ENCODE results near the gene HSD3B2.

- PRO-cap = no peak
CAGE:
- cytosol, long polyA minus RNA = no peak
- cytosol, long polyA plus RNA = no peak
- long polyA plus RNA = no peak
- nucleus, long polyA minus RNA = no peak
- nucleus, long polyA plus RNA = no peak
Observed at GRCh38 chr1:116475849-116476327, 94.9 kb downstream of the CD58 start.

GRCh38 chr1:116508708-116509163 lies 62.1 kb downstream of the CD58 start:
- PRO-cap = no peak
CAGE:
- cytosol, long polyA minus RNA = no peak
- cytosol, long polyA plus RNA = no peak
- long polyA plus RNA = no peak
- nucleus, long polyA minus RNA = no peak
- nucleus, long polyA plus RNA = no peak

DNA sequence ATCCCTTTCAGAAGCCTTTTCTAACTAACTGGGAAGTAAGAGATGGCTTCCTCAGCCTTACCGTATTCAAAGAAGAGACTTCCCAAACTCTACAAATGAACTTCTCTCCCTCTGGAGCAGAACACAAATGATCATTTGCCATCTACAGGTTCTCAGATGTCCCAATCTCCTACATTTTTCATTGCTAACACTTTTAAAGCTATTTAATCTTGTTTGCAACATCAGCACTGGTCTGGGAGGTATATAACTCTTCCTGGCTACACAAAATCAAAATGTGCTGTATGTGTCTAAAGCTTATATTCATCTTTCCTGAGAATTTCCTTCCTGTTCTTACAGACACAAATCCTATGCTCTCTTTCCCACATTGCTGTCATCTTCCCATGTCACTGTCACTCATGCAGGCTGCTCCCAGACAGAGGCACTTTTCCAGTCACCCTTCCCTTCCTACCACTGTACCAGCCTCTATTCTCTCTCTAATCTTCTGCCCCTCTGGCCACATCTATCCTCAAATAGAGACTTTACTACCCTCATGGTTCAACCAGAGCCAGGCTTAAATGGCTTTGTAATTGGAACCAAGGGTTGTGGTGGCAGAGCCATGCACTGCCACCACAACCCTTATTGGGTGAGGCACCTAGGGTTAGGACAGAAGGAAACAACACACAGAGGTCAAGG lies 4.5 kb downstream of the IGSF3 start:
- PRO-cap = no peak
CAGE:
- cytosol, long polyA minus RNA = no peak
- cytosol, long polyA plus RNA = no peak
- long polyA plus RNA = no peak
- nucleus, long polyA minus RNA = no peak
- nucleus, long polyA plus RNA = no peak

GRCh38 chr1:116763293-116763799 lies 9.1 kb downstream of the CD2 start:
- PRO-cap = no peak
CAGE:
- cytosol, long polyA minus RNA = no peak
- cytosol, long polyA plus RNA = no peak
- long polyA plus RNA = no peak
- nucleus, long polyA minus RNA = no peak
- nucleus, long polyA plus RNA = no peak

DNA sequence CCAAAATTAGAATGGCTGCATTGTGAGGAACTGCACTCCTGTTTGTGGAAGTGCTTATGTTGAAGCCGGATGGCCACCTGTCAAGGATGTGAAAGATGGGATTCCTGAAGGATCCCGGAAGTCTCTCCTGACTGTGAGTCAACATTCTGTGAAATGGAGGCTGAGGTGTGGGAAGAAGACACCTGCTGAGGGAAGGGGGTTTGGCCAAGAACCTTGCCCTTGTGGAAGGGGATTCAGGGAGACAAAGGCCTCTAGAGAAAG lies 70.4 kb downstream of the CD2 start:
- PRO-cap = no peak
CAGE:
- cytosol, long polyA minus RNA = no peak
- cytosol, long polyA plus RNA = no peak
- long polyA plus RNA = no peak
- nucleus, long polyA minus RNA = no peak
- nucleus, long polyA plus RNA = no peak

GRCh38 chr1:116847668-116848082 lies 62.0 kb upstream of the PTGFRN start:
- PRO-cap = no peak
CAGE:
- cytosol, long polyA minus RNA = no peak
- cytosol, long polyA plus RNA = no peak
- long polyA plus RNA = no peak
- nucleus, long polyA minus RNA = no peak
- nucleus, long polyA plus RNA = no peak

DNA sequence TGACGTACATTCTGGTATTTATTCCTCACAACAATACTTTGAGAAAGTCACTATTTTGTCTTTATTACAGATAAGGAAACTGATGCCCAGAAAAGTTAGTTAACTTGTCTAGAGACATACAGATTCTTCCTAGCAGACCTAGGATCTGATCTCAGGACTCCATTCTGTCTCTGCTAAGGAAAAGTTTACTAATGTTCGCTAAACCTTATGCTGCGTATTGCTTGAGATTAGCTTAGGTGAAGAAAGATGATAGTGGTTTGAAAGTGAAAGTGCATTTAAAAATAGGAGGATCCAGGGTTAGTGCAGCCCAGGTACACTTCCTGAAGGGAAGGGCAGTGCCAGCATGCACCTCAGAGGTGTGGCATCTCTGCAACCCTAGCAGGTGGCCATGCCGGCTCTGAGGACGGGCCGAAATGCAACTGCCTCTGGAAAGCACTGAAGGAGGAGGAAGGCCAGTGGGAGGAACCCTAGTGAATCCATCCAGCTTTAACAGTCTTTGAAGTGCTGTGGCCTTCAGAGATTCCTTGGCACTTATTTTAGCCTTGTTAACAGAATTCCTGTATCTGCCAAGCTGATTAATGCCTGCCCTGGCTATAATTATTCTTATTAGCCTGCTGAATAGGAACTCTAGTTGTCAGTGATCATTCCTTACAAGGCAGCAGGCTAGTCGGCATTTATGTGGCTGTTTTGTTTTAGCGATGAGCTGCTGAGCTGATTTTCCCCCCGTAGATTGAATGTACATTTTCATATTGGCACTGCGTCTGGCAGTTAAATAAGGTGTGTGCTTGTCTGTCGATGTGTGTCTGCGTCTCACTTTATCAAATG lies 5.4 kb downstream of the PTGFRN start:
- PRO-cap = no peak
CAGE:
- cytosol, long polyA minus RNA = no peak
- cytosol, long polyA plus RNA = no peak
- long polyA plus RNA = no peak
- nucleus, long polyA minus RNA = no peak
- nucleus, long polyA plus RNA = no peak

DNA sequence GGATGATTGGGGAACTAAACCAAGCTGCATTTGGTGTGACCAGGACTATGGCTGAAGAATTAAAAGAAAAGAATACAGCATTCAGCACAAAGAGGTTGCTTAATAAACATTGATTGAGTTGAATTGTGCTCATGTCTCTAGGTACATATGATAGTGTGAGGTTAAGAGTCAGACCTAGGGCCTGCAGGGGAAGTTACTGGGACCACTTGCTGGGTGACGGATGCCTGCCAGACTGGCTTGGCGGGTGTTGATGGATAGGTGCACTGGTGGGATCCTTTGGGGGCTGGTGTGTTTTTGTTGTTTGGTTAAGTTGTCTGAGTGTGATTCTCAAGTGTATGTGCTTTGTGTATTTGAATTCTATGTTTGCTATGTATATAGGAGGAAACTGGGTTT lies 1.7 kb downstream of the CD101 start:
- PRO-cap = no peak
CAGE:
- cytosol, long polyA minus RNA = no peak
- cytosol, long polyA plus RNA = no peak
- long polyA plus RNA = no peak
- nucleus, long polyA minus RNA = no peak
- nucleus, long polyA plus RNA = no peak

DNA sequence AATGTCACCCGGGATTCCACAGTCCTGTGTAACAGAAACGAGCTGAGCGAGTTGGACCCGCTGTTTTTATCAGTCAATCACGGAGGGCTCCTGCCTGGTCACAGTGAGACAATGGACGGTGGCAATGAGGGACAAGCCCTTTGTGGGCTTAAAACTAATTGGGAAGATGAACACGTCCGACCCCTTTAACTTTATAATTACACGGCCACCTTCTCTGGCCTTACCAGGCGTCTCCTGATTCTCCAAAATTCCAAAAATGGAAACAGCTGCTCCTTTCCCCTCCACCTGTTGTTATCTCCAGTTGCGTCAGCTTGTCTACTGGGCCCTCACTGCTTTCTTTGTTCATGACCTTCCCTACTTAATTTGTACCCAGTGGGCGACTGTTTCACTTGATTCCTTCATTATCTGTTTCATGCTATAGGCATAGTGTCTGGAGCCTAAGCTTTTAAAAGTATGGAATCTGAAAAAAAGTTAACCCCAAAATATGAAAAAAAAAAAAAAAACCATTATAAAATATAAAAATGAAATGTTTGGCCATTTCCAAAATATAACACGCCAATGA lies 1.1 kb upstream of the TRIM45 start:
- PRO-cap = no peak
CAGE:
- cytosol, long polyA minus RNA = no peak
- cytosol, long polyA plus RNA = no peak
- long polyA plus RNA = no peak
- nucleus, long polyA minus RNA = no peak
- nucleus, long polyA plus RNA = no peak

DNA sequence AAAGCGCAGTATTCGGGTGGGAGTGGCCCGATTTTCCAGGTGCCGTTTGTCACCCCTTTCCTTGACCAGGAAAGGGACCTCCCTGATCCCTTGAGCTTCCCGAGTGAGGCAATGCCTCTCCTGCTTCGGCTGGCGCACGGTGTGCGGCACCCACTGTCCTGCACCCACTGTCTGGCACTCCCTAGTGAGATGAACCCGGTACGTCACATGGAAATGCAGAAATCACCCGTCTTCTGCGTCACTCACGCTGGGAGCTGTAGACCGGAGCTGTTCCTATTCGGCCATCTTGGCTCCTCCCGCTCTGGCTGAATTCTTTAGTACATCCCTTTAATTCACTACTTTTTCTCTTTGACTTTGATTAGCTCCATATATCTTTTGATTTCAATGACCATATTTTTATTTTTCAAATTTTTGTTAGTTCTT lies 8.8 kb upstream of the MAN1A2 start:
- PRO-cap = no peak
CAGE:
- cytosol, long polyA minus RNA = no peak
- cytosol, long polyA plus RNA = no peak
- long polyA plus RNA = no peak
- nucleus, long polyA minus RNA = no peak
- nucleus, long polyA plus RNA = no peak

DNA sequence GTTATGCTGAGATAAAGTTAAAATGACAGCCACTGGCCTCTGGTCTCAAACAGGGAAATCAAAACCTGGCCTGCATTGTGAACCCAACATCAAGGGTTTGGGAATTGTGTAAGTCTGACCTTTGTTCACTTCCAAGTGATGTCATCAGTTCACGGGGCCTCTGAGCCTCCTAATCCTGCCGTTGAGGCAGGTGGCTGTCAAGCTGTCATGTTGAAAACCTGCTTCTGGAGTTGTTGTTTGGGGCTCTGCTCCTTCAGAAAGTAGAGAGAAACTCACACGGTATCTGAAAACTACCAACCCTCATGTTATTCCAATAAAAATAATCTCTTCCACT lies 61.0 kb upstream of the TENT5C start:
- PRO-cap = no peak
CAGE:
- cytosol, long polyA minus RNA = no peak
- cytosol, long polyA plus RNA = no peak
- long polyA plus RNA = no peak
- nucleus, long polyA minus RNA = no peak
- nucleus, long polyA plus RNA = no peak

GRCh38 chr1:117570826-117571482 lies 34.9 kb upstream of the TENT5C start:
- PRO-cap = no peak
CAGE:
- cytosol, long polyA minus RNA = no peak
- cytosol, long polyA plus RNA = no peak
- long polyA plus RNA = no peak
- nucleus, long polyA minus RNA = no peak
- nucleus, long polyA plus RNA = no peak

DNA sequence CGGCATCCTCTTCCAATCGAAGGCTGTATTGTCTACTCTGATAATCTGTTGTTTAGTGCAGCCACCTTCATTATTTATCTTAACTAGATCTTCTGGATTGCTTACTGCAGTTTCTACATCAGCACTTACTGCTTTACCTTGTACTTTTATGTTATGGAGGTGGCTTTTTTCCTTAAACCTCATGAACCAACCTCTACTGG lies 129.3 kb downstream of the GDAP2 start:
- PRO-cap = no peak
CAGE:
- cytosol, long polyA minus RNA = no peak
- cytosol, long polyA plus RNA = no peak
- long polyA plus RNA = no peak
- nucleus, long polyA minus RNA = no peak
- nucleus, long polyA plus RNA = no peak

- PRO-cap = no peak
CAGE:
- cytosol, long polyA minus RNA = no peak
- cytosol, long polyA plus RNA = no peak
- long polyA plus RNA = no peak
- nucleus, long polyA minus RNA = no peak
- nucleus, long polyA plus RNA = no peak
Observed at GRCh38 chr1:117896720-117897210, 32.7 kb downstream of the GDAP2 start.

DNA sequence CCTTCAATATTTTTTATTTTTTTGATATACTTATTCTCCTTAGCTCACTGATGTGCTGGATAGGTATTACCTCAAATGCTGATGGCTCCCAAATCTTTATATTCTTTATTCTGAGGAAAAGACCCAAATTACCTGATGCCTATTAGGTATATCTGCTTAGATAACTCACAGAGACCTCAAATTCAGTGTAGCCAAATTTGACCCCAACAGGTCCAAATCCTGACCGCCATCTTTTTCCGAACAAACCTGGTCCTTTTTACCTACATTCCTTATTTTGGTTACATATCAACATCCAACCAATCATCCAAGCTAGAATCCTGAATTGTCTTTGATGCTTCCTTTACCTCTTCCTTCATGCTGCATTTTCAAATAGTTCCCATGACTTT lies 22.2 kb downstream of the GDAP2 start:
- PRO-cap = no peak
CAGE:
- cytosol, long polyA minus RNA = no peak
- cytosol, long polyA plus RNA = no peak
- long polyA plus RNA = no peak
- nucleus, long polyA minus RNA = no peak
- nucleus, long polyA plus RNA = no peak

GRCh38 chr1:117928645-117929129 lies 734 bp downstream of the GDAP2 start:
- PRO-cap = unidirectional peak, plus-strand start at chr1:117928993
CAGE:
- cytosol, long polyA minus RNA = no peak
- cytosol, long polyA plus RNA = no peak
- long polyA plus RNA = no peak
- nucleus, long polyA minus RNA = no peak
- nucleus, long polyA plus RNA = no peak

DNA sequence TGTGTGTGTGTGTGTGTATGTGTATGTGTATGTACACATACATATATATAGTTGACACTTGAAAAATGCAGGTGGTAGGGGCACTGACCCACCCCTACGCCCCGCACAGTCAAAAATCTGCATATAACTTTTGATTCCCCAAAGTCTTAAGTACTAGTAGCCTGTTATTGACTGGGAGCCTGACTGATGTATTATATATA lies 30.5 kb downstream of the WDR3 start:
- PRO-cap = no peak
CAGE:
- cytosol, long polyA minus RNA = no peak
- cytosol, long polyA plus RNA = no peak
- long polyA plus RNA = no peak
- nucleus, long polyA minus RNA = no peak
- nucleus, long polyA plus RNA = no peak

- PRO-cap = no peak
CAGE:
- cytosol, long polyA minus RNA = no peak
- cytosol, long polyA plus RNA = no peak
- long polyA plus RNA = no peak
- nucleus, long polyA minus RNA = no peak
- nucleus, long polyA plus RNA = no peak
Observed at GRCh38 chr1:118963413-118964135, 24.6 kb downstream of the TBX15 start.

- PRO-cap = no peak
CAGE:
- cytosol, long polyA minus RNA = no peak
- cytosol, long polyA plus RNA = no peak
- long polyA plus RNA = no peak
- nucleus, long polyA minus RNA = no peak
- nucleus, long polyA plus RNA = no peak
Observed at GRCh38 chr1:119294701-119295170, 73.8 kb upstream of the HAO2 start.

DNA sequence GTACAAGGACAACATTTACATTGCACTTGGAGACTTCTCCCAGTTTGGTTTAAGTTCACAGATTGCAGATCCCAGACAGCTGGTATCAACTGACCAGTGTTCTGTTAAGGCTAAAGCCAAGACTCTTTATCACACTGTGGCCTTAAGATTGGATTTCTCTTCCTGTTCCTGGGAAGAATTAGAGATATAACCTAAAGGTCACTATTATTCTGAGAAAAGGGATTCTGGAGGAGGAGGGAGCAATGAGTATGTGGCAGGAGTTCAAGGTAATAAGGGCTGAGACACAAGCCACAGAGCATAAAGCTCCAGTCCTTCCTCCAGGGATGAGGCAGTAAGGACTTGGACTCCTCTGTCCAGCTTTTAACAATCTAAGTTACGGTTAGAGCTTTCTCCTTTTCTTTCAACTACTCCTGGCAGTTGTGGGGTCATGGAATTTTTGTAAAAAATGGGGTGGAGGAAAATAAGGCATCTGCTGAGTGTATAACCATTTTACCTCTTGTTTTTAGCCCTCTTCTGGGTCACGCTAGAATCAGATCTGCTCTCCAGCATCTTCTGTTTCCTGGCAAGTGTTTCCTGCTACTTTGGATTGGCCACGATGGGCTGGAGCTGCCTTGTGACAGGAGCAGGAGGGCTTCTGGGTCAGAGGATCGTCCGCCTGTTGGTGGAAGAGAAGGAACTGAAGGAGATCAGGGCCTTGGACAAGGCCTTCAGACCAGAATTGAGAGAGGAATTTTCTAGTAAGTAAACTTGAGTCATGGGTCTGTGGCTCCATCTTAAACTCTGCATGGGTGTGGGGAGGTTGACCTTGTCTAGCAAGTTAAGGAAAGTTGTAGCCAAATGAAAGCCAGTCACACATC lies at the start of gene HSD3B2:
Gene HSD3B2 (plus strand): TSS at position 326 of the 857 bp plus-strand sequence.
- PRO-cap = no peak
CAGE:
- cytosol, long polyA minus RNA = no peak
- cytosol, long polyA plus RNA = no peak
- long polyA plus RNA = no peak
- nucleus, long polyA minus RNA = no peak
- nucleus, long polyA plus RNA = no peak

Measured in endothelial cell of umbilical vein (primary cell).